Ishikawa (cell line): ENCODE measurements around a stretch of chr10.

DNA sequence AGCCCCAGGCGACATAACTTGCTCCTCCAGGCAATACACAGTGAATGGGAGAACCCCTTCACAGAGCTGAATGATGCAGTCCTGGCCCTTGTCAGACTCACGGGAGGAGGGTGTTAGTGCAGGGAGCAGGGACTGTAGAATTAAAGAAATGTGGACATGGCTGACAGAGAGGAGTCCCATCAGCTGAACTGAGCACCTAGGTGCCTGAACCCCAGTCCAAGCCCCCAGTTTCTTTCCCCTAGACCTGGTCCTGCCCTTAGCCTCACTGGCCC lies 809 bp upstream of the LOXL4 start:
- RRBS: no CpG with 5 or more reads among the region's 2 CpGs

DNA sequence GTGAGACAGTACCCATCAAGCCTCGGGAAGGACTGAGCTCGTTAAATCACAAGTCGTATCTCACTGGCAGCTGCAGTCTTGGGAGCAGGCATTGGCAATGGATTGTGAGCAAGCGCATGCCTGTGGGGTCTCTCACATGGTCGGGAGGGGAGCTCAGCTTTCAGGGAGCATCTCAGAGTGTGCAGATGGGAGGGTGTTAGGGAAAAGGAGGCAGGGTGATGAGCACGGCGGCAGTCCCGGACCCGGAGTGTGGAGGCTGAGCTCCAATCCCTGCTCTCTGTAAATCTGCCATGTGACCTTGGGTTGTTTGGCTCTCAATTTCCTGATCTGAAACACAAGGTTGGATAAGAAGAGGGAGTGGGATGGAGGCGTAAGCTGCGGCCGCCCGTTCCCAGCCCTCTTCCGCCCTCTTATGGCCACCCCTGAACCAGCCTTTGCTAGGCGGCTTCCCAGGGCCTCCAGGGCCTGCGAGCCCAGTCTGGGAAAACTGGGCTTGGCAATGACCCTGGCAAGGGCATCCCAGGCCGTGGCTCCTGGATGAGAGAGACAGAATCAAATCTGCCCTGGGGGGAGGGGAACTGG lies 41.4 kb upstream of the LOXL4 start:
- RRBS: no CpG with 5 or more reads among the region's 17 CpGs

DNA sequence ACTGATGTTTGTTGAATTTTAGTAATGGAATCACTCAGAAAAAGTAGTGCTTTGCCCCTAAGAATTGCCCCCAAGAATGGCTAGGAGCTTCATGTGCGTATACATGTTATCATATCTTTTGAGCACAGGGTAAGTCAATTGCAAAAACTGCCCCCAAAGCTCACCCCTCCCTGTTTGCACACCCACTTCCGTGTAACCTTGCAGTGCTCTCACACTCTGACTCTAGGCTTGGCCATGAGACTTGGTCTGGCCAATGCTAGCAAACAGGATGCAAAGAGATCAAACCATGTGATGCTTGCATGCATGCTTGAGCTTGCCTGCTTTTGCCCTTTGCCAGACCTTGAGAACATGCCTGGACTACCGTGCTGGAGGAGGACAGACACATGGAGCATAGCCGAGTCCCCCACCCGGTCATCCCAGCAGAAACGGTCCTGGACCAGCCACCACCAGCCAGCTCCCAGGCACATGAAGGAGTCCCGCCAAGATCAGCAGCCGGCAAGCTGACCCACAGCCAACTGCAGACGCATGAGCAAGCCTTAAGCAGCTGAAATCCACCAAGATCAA lies 23.5 kb downstream of the PYROXD2 start:
- RRBS: 94% methylated on average over 4 of the region's 9 CpGs

DNA sequence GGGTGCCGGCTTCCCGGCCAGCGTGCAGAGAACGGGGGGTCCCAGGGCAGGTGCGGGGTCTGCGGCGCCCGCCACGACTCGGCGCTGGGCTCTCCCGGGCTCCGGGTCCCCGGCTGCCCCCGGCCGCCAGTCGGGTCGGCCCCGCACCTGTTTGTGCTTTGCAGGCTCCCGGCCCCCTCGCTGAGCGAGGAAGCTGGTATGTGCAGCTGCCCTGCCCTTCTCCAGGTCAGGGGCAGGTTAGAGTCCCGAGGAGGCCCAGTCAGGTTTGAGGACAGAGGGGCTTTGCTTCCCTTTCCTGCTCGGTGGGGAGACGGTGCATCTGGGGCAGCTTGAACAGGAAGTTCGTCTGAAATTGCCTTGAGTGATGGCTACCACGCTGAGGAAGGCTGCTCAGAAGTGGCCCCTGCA lies 21.2 kb upstream of the HPS1 start:
- RRBS: 3% methylated on average over 17 of the region's 27 CpGs

DNA sequence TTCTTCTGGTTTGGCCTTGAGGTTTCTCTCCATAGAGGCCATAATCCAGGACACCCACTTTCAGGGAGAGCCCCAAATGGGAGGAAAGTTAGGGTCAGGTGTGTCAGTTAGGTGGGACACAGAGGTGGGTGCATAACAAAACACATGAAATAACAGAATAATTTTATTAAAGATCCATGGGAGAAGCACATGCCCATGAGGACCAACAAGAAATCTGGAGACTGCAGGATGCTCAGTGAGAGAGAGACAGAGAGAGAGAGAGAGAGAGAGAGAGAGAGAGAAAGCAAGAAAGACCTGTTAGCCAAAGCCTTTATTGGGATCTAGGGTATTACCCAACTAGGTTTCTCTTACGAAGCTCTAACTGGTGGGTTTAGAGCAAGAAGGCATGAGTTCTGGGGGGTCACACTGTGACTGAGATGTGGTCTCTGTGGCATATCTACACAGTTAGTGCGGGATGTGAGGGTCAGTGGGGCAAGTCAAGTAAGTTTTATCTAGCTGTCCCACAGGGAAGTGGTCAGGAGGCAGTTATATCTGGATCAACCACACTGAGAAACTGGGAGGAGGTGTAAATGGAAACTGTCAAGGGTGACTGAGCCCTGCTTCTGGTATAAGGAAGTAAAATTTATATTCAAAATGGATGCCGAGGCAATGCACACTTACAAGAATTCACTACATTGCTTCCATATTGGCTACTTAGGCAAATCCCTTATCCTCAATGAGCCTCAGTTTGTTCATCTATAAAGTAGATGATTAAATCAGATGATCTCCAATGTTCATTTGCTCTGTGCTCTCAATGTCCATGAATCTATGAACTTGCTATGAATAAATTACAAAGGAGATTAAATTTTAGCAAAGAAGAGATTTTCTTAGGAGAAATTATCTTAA lies 331.5 kb upstream of the HPS1 start:
- RRBS: no CpG with 5 or more reads among the region's 3 CpGs

DNA sequence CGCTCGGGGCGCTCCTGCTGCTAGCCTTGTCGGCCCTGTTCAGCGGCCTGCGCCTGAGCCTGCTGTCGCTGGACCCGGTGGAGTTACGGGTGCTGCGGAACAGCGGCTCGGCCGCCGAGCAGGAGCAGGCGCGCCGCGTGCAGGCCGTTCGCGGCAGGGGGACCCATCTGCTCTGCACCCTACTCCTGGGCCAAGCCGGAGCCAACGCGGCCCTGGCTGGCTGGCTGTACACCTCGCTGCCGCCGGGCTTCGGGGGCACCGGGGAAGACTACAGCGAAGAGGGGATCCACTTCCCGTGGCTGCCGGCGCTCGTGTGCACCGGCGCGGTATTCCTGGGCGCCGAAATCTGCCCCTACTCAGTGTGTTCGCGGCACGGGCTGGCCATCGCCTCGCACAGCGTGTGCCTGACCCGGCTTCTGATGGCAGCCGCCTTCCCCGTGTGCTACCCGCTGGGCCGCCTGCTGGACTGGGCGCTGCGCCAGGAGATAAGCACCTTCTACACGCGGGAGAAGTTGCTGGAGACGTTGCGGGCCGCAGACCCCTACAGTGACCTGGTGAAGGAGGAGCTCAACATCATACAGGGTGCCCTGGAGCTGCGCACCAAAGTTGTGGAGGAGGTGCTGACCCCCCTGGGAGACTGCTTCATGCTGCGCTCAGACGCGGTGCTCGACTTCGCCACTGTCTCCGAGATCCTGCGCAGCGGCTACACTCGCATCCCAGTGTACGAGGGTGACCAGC lies 1.1 kb downstream of the CNNM1 start:
- RRBS: 56% methylated on average over 22 of the region's 68 CpGs

- RRBS: no CpG with 5 or more reads among the region's 5 CpGs
Measured at GRCh38 chr10:99357572-99358053, 28.5 kb downstream of the CNNM1 start.

DNA sequence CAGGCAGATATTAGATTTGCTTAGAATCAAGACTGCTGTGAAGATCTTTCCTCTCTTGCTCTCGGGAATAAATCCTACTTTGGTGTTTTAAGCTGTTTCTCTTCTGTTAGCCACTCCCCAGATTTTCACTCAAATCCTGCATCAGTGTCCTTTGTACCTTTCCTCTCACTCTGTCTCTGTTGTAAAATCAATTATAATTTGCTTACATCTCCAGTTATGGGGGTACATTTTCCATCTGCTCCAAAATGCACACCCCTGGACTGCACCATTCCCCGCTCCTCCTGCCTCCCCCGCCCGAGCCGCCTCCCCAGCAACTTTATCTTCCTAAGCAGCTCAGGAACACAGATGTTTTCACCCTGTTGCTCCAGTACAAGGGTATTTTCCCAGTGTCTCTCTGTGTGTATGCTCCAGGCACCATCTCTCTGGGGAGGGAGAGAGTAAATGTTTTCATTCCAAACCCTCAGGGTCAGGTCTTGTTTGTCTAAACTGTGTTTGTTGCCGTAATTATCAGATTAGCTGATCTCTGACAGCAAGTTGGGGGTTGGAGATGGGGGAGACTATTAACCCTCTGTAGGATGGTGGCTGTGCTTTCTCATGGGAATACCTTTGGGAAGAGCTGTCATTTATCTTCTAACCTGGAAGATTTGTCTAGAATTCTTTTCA lies 20.4 kb upstream of the GOT1 start:
- RRBS: no CpG with 5 or more reads among the region's 6 CpGs

GRCh38 chr10:99527446-99528435 lies 5.0 kb upstream of the NKX2-3 start:
- RRBS: 60% methylated on average over 1 of the region's 60 CpGs

GRCh38 chr10:99529877-99530415 lies 2.8 kb upstream of the NKX2-3 start:
- RRBS: 87% methylated on average over 2 of the region's 30 CpGs

DNA sequence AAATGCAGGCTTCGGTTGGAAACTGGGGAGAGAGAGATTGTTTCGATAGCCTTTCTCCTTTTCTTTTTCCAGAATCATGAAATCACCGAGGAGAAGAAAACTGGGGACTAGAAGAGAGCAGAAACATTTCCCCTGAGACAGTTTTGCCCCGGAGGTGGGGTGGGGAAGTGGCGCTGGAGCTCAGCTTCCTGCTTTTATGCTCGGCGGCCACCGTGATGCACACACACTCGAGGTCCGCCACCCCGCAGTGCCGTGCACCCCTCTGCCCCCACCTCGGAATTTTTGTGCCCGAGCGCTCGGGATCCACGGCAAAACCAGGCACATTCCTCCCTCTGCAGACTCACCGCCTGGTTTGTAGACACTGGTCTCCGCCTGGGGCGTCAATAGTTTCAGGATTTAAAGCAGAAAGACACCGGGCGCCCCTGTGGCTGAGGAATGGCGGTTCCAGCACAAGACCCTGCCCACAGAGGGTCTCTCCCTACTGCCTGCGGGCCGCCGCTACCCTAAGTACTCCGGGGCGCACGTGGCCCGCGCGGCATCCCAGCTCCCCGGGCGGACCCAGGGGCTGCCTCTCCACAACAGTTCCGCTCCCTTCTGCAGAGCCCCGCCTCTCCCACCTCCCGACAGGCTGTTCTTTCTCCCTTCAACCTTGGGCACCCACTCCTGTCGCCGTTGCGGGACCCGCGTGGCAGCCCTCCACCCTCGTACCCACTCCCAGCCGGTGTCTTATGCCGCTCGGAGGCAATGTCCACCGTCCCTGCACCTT lies 1.9 kb upstream of the NKX2-3 start:
- RRBS: 83% methylated on average over 17 of the region's 47 CpGs

GRCh38 chr10:99537278-99538050 lies 4.7 kb downstream of the NKX2-3 start:
- RRBS: 70% methylated on average over 9 of the region's 47 CpGs

GRCh38 chr10:99667092-99667559 lies 7.8 kb downstream of the ENTPD7 start:
- RRBS: no CpG with 5 or more reads among the region's 4 CpGs

DNA sequence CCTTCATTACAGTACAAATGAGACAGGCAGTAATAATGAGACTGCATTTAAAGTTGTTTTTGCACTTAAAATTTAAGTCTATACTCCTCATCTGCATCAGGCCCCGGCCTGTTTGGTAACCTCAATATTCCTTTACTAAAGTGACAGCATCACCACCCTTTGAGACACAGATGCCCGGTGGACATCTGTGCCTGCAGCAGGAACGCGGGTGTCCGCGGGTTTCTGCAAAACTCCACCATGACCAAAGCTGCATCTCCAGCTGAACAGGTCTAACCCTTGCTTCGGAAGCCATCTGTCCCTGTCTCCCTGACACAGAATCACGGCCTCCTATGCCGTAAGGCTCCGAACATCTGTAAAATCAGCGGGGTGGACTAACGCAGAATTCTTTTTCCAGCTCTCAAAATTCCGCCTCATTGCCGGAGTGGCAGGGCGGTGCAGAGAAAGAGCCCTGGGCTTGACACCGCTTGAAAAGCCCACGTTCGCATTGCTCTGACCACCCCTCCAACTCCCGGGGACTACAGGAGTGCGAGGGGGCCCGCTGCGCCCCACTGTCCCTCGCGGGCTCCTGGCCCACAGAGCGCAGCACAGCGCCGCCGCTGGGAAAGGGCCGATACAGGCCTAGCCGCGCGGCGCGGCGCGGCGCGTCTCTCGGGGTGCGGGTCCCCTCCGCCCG lies 515 bp downstream of the DNMBP start:
- RRBS: 2% methylated on average over 7 of the region's 42 CpGs

DNA sequence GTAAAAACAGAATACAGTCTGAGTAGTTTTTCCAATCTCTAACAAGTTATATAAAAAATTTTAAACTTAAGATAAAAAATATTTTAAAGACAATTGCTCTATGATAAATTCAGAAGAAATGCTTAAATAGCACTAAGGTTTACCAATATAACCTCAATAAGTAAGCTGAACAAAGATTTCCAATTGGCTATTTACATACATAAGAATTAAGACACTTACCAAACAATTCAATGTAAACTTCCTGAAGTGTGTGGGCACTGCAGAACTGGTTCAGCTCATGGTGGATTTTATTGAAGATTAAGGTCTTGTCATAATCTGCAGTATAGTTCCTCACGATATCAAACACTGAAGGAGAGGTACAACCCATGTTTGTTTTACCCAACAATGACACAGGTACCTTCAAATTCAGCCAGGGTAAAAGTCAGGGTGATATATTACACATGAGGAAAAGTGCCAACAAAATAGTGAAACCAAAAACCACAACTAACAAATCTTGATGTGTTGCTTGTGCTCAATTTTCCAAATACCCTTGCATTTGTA lies 10.0 kb downstream of the ERLIN1 start:
- RRBS: no CpG with 5 or more reads among the region's 1 CpG

DNA sequence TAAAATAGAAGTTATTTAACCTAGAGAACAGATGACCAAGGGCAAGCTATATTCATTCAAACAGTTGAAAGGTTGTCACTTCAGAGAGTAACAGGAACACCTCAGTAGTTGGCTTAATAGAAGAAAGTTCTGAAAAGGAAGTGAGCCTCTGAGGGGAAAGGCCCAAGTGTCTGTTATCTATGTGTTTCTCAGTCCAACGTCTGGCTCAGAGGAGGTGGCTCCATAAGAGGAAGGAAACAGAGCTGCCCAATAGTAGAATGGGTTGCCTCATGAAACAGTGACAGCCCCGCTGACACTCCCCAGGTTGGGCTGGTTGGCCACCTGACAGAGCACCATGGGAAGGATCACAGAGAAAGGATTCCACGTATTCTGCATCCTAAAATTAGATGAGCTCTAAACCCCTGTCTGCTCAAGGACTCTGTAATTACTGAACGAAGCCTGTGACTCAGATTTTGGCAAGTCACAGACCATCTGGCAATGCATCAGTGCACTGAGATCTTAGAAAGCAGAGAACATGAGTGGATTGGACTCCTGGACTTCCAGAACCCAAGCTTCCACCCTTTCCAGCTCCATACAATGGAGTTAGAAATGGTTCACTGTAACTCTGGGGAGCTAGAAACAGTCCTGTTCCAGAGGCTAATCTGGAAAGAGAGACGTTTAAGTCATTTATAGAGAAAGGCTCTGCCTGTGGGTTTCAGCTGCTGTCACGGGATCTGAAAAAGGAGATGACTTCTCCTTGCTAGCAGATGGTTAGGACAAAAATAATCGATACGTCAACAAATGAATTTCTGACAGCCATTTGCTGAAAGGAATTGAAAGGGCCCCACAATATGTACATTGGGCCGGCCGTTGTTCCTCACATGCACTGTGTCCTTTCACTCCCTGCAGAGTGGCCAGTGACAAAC lies 2.9 kb downstream of the PKD2L1 start:
- RRBS: no CpG with 5 or more reads among the region's 10 CpGs

DNA sequence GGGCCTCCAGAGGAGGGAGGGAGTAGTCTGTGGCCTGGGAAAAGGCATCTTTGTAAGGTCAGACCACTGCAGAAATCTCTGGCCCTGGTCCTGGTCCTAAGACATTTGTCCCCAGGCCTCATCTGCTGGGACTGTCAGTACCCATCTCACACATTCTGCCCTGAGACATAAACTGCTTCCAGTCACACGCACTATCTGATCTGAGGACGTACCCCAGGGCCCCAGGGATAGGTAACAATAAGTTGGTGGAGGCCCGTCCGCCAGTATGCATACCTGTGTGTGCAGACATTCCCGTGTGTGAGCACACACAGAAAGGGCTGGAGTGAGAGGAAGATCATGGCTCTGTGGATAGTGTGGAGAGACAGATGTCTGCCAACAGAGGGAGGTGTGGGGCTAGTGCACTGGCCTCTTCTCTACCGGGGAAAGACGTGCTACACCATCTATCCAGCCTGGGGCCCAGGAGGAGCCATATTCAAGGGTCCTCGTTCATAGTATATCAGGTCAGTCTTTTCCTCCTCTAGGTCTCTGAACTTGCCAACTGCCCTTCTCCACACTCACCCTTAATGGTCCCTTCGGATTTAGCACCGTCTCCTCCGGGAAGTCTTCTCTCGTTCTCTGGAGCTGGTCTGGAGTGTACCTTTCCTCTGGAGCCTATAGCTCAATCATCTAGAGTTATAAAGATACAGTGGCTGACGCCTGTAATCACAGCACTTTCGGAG lies 4.7 kb upstream of the SCD start:
- RRBS: no CpG with 5 or more reads among the region's 14 CpGs

DNA sequence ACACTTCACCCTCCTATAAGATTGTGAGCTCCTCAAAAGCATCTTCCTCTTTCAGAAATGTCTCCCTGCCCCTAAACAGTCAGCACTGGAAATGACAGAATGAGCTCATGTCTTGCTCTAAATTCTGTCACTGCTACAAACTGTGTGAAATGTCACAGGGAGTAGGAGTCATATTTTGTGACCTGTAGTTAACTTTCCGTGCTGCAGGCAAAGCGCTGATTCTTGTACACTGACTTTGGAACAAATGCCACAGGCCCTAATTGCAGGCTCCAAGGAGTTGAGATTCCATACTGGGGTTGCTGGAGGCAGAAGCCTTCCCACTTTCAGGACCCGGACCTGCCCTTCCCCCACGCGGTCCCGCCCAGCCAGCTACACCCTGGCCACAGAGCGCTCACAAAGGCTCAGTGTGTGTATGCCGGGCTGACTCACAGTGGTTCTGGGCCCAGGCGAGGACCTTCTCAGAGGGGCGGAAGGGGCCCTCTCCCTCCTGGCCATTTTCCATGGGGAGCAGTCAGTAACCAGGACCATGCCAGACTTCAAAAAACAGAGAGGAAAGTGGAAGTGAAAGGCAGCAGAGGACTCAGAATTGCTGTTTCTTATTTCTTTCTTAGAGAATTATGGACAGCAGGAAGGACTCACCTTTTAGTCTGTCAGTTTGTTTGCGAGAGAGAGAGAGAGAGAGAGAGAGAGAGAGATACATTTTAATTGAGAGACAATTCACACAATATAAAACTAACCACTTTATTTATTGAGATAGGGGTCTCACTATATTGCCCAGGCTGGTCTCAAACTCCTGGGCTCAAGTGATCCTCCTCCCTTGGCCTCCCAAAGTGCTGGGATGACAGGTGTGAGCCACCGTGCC lies 24.2 kb downstream of the SCD start:
- RRBS: 12% methylated on average over 6 of the region's 12 CpGs

GRCh38 chr10:100654455-100654804 lies 91.0 kb upstream of the PAX2 start:
- RRBS: 5% methylated on average over 2 of the region's 20 CpGs